Cerebellum (tissue), 5 donors: ENCODE measurements around a stretch of chr6.

DNA sequence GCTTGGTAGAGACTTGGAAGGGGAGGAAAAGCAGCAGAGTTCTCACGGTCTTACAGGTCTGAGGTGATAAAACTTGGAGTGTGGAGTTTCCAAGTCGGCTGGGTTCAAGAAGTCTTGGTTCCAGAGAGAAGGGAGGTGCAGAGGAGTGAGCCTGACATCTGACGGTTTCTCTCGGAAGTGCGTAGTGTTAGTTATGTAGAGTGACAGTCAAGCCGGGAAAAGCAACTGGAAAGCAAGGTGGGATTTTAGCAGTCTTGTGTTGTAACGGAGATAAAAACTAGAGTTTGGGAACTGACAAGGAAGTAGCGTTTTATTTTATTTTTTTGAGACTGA lies 42.5 kb upstream of the ERVFRD-1 start:
- PRO-cap, 3 experiments: no peak in any of the 3 experiments
- RAMPAGE, long total RNA: no peak

- PRO-cap, 3 experiments: no peak in any of the 3 experiments
- RAMPAGE, long total RNA: no peak
Observed at GRCh38 chr6:11189882-11190761, 42.3 kb downstream of the NEDD9 start.

DNA sequence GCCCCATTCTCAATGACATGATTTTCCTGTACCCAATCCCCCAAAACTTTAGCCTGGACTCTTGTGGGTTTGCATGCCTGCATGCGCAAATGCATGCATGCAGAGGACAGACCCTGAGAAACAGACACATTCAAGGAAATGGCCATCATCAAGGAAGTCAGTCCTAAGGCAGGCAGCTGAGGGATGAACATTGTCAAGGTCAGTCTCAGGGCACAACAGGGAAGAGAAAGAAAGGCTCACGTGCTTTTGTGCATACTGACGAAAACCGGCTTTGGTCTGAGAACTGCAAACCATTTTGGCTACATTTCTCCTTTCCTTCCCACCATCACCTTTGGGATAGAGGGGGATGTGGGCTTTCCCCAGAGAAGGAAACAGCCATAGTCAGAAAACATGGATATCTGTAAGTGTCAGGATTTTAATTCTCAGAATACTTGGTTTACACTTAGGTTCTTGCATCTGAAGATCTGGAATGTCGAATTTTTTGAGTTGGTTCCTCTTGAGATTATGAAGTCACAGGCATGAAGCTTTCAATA lies 12.9 kb downstream of the NEDD9 start:
- PRO-cap, 3 experiments: no peak in any of the 3 experiments
- RAMPAGE, long total RNA: no peak

GRCh38 chr6:11225797-11226998 lies 6.3 kb downstream of the NEDD9 start:
- PRO-cap, 3 experiments: peak in 1 of 3 experiments; most common minus-strand start chr6:11226297 (in 1)
- RAMPAGE, long total RNA: no peak

DNA sequence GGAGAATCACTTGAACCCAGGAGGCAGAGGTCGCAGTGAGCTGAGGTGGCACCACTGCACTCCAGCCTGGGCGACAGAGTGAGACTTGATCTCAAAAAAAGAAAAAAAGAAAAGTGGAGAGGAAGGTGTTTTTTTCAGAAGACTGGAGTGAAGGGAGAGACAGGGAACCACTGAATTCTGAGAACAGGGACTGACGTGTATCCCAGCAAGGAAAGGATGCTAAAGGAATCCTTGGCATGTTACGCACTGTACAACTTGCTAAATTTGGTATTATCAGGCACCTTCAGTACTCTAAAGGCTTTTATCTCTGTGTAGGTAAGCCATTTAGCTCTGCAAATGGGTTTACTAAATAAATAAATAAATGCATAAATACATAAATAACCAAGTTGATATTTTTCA lies 4.0 kb downstream of the NEDD9 start:
- PRO-cap, 3 experiments: no peak in any of the 3 experiments
- RAMPAGE, long total RNA: no peak

GRCh38 chr6:11270279-11270907 lies 37.9 kb upstream of the NEDD9 start:
- PRO-cap, 3 experiments: no peak in any of the 3 experiments
- RAMPAGE, long total RNA: no peak

DNA sequence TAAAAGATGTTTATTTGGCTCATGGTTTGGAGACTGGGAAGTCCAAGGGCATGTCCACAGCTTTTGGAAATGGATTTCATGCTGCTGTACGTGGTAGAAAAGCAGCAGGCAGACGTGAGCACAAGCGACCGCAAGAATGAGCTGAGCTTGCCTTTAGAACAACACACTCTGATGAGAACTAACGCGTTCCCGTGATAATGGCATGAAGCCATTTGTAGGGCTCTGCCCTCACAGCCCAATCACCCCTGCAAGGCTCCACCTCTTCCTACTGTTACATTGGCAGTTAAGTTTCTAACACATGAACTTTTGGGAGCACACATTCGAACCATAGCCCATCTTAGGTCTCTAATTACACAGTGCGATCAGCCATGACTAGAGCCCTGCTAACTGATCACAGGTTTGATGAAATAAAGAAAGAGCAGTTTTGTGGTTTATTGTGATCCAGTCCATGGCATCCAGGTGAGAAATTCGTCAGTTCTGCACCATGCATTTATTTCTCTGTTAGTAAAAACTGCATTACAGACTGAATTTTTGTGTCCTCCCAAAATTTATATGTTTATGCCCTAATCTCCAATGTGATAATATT lies 107.4 kb upstream of the TMEM170B start:
- PRO-cap, 3 experiments: no peak in any of the 3 experiments
- RAMPAGE, long total RNA: no peak

DNA sequence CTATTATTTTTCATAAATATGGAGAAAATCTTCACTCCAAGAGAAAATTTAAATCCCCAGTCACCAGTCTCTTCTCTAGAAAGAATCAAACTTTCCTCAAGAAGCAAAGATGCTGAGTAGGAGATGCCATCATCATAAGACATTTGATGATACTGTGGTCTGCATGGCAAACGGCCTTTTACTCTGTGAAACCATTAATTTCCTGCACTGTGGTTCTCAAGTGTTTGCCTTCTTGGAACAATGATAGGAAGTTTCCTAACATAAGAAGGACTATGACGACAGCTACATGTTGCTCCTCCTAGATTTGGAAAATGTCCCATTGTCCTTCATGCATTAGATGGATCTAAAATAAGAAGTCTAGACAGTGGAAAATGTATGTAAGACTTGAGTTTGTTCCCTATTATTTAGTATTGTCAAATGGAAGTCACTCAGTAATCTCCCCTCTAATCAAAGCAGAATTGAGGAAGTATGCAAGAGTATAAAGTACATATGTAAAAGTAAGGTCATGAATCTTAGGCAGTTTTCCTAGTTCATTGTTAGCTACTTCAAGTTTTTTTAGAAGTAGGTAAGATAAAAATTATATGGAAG lies 98.5 kb upstream of the TMEM170B start:
- PRO-cap, 3 experiments: peak in 1 of 3 experiments; most common minus-strand start position 196 of the sequence (in 1)
- RAMPAGE, long total RNA: no peak

DNA sequence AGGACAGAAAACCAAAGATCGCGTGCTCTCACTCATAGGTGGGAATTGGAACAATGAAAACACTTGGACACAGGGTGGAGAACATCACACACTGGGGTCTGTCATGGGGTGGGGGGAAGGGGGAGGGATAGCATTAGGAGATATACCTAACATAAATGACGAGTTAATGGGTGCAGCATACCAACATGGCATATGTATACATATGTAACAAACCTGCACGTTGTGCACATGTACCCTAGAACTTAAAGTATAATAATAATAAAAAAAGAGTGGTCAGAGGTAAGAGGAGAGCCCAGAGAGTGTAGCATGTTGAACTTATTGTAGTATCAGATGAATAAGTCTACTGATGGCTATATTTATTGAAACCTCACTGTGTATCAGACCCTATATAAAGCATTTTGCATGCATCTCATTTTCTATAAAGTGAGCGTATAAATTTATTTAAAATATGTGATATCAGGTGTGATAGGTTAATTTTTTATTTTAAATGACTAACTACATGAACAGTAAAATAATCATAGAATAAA lies 11.3 kb downstream of the TMEM170B start:
- PRO-cap, 3 experiments: no peak in any of the 3 experiments
- RAMPAGE, long total RNA: no peak

GRCh38 chr6:11711655-11712206 lies 66.9 kb downstream of the ADTRP start:
- PRO-cap, 3 experiments: no peak in any of the 3 experiments
- RAMPAGE, long total RNA: no peak

DNA sequence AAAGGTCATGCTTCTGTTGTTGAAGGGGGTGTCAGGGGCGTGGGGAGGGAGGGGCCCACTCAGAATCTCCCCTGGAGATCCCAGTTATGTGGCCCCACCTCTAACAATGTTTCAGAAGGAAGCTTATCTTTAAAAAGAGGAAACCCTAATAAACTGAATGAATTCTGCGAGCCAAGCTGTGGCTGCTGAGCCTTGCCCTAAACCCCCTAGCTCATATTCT lies 4.1 kb downstream of the ADTRP start:
- PRO-cap, 3 experiments: no peak in any of the 3 experiments
- RAMPAGE, long total RNA: no peak

DNA sequence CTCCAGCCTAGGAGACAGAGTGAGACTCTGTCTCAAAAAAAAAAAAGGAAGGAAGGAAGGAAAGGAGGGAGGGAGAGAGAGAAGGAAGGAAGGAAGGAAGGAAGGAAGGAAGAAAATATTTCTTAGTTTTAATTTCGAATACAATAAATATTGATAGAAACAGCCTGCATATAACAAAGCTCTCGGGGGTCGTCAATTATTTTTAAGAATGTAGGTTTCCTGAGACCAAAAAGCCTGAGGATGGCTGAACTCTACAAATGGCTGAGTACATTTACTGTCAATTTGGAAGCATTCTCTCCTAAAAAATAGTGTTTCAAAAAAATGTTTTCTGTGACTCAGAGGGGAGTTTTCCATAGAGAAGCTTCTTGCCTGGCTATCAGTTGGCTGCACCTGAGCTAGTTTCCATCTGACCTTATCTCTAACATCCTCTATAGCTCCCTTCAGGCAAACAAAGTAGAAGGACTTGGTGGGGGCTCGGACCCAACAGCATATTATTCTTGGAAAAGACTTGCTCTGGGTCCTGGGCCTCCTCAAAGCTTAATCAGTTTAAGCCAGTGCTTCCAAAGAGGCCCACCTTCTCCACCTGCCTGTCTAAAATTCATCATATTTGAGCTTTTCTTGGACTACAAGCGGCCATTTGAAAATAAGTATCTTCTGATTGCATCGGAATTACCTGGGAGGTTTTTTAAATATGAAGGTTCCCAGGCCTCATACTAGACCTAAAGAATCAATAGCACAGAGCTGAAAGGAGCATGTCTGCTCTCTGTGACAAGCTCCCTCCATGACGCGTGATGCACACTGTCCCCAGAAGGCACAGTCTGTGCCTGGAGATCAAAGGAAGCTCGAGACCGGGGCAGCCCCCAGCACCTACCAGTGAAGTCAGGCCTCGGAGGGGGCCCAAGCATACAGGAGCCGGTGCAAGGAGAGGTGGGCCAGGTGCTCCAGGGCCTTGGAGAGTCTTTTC lies 80.8 kb upstream of the HIVEP1 start:
- PRO-cap, 3 experiments: no peak in any of the 3 experiments
- RAMPAGE, long total RNA: no peak

- PRO-cap, 3 experiments: no peak in any of the 3 experiments
- RAMPAGE, long total RNA: no peak
Observed at GRCh38 chr6:12007524-12008249, 4.4 kb upstream of the HIVEP1 start.

- PRO-cap, 3 experiments: no peak in any of the 3 experiments
- RAMPAGE, long total RNA: no peak
Observed at GRCh38 chr6:12008250-12008957, 3.7 kb upstream of the HIVEP1 start.

DNA sequence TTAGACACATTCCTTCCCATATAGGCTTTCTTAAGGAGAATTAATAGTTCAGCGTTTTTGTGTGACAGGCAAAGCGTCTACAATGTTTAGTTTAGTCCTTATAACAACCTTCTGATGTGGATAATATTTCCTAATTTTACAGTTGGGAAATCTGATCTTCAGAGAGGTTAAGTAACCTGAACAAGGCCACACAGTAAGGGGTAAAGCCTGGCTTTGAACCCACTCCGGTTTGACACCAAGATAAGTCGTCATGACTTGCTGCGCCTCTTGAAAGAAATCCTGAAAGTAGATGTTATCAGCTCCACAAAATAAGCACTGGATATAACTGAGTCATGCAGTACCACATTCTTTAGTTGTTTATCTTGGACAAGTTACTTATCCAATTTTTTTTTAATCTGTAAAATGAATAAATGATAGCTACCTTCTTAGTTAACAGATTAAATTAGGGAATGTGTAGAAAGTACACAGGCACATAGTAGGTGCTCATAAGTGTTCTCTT lies 1.9 kb downstream of the HIVEP1 start:
- PRO-cap, 3 experiments: no peak in any of the 3 experiments
- RAMPAGE, long total RNA: no peak

- PRO-cap, 3 experiments: no peak in any of the 3 experiments
- RAMPAGE, long total RNA: no peak
Observed at GRCh38 chr6:12034077-12035068, 22.3 kb downstream of the HIVEP1 start.

DNA sequence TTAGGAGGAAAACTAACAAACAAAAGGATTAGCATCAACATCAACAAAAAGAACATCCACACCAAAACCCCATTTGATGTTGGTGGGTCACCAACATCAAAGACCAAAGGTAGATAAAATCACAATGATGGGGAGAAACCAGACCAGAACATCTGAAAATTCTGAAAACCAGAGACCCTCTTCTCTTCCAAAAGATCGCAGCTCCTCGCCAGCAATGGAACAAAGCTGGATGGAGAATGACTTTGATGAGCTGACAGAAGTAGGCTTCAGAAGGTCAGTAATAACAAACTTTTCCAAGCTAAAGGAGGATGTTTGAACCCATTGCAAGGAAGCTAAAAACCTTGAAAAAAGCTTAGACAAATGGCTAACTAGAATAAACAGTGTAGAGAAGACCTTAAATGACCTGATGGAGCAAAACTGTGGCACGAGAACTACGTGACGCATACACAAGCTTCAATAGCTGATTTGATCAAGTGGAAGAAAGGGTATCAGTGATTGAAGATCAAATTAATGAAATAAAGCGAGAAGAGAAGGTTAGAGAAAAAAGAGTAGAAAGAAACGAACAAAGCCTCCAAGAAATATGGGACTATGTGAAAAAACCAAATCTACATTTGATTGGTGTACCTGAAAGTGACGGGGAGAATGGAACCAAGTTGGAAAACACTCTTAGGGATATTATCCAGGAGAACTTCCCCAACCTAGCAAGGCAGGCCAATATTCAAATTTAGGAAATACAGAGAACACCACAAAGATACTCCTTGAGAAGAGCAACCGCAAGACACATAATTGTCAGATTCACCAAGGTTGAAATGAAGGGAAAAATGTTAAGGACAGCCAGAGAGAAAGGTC lies 128.4 kb downstream of the HIVEP1 start:
- PRO-cap, 3 experiments: no peak in any of the 3 experiments
- RAMPAGE, long total RNA: no peak

DNA sequence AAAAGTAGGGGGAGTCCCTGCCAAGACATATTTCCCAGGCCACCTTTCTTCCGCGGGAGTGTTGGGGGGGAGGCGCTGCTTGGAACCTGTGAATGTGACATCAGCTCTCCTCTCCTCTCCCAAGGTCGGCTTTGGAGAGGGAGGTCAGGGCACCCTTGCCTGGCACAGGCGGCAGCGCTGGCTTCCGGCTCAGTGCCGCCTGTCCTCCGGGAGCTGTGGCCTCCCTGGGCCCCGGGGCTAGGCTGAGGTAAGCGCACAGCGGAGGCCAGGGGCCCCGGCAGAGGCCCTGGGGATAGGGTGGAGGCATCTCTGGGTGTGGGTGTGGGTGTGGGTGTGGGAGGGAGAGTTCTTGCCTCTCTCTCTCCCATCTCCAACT lies 1.9 kb upstream of the EDN1 start:
- PRO-cap, 3 experiments: no peak in any of the 3 experiments
- RAMPAGE, long total RNA: no peak

GRCh38 chr6:12324061-12324289 lies 33.8 kb downstream of the EDN1 start:
- PRO-cap, 3 experiments: peak in 1 of 3 experiments; most common minus-strand start chr6:12324155 (in 1)
- RAMPAGE, long total RNA: no peak

DNA sequence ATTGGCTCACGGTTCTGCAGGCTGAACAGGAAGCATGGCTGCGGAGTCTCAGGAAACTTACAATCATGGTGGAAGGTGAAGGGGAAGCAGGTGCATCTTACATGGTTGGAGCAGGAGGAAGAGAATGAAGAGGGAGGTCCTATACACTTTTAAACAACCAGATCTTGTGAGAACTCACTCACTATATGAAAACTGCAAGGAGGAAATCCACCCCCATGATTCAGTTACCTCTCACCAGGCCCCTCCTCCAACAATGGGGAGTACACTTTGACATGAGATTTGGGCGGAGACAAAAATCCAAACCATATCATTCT lies 60.4 kb downstream of the EDN1 start:
- PRO-cap, 3 experiments: no peak in any of the 3 experiments
- RAMPAGE, long total RNA: no peak